Sternocleidomastoid (tissue), 1 donor: ENCODE measurements around the gene NCAM1.

DNA sequence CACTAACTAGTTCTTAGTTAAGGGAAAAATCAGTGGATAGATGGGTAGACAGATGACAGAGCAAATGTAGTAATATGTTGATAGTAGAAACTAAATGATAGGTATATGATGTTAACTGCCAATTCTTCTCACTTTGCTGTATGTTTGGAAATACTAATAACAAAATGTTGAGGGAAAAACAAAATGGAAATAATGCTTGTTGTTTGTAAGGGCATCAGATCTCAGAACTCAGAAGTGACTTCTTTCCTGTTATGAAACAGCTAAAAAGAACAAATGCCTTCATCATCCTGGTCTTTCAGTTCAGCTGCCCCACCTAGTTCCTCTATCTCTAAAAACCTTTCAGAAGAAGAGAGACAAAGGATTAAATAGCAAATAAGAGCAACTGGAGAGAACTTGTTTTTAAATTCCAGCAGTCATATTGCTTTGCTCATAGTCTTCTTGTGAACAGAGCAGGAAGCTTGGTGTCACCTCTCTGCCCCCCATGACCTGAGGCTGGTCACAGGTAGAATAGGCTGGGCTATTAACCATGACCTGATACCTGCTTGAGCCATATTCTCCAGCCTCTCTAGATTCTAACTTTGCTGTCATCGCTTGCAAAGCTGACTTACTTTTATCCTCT lies 345.3 kb upstream of the NCAM1 start:
- PRO-cap: no peak

- PRO-cap: no peak
Measured at GRCh38 chr11:112834088-112835013, 126.9 kb upstream of the NCAM1 start.

- PRO-cap: no peak
Measured at GRCh38 chr11:112960974-112962132, at the start of gene NCAM1. TSS of gene NCAM1 (plus strand) at chr11:112961420.

- PRO-cap: no peak
Measured at GRCh38 chr11:113056801-113057534, 95.7 kb downstream of the NCAM1 start.

DNA sequence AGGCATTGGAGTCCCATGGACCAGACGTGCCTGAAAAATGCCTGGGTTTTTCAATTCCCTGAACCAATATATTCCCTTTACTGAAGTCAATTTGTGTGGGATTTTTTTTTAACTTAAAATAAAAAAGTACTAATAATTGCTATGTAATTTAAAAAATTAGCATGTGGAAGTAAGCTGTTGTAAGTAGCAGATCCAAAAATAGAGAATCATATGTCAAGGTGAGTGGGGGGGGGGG lies 24.1 kb upstream of the TTC12 start:
- PRO-cap: no peak

GRCh38 chr11:113399314-113399778 lies 11.8 kb downstream of the ANKK1 start:
- PRO-cap: no peak

- PRO-cap: no peak
Measured at GRCh38 chr11:113475509-113475905, 309 bp upstream of the DRD2 start.

- PRO-cap: no peak
Measured at GRCh38 chr11:113977622-113978304, 2.9 kb downstream of the HTR3A start.

DNA sequence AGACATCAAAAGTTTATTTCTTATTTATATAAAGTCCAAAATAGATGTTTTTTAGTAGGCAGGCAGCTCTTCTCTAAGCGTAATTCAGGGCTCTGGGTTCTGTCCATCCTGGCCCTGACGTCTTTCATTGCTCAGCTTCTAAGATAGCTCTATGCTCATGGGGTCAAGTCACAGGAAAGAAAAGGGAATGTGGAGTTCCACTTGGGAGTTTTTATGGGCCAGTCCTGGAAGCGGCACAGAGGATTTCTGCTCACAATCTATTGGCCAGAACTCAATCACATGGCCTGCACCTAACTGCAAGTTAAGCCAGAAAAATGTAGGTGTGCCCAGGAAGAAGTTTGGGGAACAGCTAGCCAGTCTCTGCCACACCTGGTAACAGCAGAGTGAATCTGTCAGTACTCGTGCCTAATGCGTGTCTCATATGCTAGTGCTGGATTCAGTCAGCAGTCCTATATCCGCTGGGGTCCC lies 7.3 kb upstream of the ZBTB16 start:
- PRO-cap: no peak

GRCh38 chr11:114063058-114063747 lies 3.7 kb downstream of the ZBTB16 start:
- PRO-cap: no peak

DNA sequence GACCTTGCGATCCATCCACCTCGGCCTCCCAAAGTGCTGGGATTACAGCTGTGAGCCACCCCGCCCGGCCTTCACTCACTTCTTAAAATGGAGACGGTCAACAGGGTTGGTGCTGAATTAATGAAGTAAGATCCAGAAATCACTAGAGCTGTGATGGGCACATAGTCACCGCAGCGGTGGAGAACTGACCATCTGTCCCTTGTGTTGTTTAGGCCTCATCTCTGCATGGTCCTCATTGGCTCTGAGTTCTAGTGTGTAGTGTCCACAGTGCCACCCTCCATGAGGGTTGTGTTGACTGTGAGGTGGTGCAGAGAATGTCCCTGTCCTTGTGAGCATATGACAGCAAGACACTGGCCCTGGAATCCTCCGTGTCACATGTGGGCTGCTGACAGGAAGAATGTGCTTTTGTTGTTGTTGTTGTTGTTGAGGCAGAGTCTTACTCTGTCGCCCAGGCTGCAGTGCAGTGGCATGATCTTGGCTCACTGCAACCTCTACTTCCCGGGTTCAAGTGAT lies 7.5 kb downstream of the ZBTB16 start:
- PRO-cap: no peak

DNA sequence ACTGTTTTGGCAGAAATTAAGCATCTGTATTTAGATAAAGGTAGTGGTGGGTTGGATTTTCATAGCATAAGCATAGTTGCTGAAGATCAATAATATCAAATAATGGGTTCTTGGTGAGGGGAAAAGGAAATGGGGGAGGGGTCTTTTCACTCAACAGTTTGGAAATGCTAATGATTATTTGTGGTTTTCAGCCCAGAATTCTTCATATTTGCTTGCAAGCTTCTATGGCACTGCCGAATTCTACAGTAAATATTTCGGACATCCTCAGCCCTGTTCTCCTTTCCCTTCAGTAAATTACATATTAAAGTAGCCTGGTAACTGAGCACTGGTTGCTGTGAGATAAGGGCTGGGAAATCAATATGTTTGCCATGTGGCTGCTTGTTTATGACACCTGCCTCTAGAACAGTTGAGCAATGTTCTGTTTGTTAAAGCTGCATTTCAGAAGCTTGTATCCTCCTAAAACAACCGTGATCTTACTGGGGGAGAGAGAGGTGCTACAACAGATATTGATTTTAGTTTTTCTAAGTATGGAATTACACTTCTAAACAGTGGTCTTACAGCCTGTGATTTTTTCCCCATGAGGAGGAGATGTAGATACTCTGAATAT lies 39.3 kb downstream of the ZBTB16 start:
- PRO-cap: no peak

- PRO-cap: no peak
Measured at GRCh38 chr11:114111386-114112245, 52.1 kb downstream of the ZBTB16 start.

- PRO-cap: no peak
Measured at GRCh38 chr11:114147108-114147935, 87.8 kb downstream of the ZBTB16 start.

DNA sequence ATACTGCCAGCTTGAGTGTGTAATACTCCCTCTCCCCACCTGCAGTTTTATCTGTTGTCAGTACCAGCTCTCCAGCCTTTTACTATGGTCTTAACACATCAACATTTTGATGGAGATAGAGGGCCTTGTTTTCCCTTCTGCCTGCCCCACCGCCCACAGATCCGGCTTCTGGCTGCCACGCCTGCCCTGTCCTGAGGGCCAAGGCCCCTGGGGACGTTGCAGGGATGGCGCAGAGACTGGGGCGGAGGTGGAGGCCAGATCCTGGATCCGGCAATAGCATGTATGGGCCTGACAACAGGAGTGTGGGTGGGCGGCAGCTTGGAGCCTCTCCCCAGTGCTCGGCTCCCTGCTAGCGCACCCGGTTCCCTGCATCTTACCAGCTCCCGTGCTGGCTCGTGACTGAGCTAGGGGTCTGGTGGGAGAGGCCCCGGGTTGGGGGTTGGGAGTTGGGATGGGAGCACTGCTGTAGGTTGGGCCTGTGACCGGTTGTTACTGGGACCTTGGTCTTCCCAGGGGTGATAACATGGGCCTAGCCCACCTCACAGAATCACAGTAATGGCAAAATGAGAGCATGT lies 95.6 kb downstream of the ZBTB16 start:
- PRO-cap: no peak

DNA sequence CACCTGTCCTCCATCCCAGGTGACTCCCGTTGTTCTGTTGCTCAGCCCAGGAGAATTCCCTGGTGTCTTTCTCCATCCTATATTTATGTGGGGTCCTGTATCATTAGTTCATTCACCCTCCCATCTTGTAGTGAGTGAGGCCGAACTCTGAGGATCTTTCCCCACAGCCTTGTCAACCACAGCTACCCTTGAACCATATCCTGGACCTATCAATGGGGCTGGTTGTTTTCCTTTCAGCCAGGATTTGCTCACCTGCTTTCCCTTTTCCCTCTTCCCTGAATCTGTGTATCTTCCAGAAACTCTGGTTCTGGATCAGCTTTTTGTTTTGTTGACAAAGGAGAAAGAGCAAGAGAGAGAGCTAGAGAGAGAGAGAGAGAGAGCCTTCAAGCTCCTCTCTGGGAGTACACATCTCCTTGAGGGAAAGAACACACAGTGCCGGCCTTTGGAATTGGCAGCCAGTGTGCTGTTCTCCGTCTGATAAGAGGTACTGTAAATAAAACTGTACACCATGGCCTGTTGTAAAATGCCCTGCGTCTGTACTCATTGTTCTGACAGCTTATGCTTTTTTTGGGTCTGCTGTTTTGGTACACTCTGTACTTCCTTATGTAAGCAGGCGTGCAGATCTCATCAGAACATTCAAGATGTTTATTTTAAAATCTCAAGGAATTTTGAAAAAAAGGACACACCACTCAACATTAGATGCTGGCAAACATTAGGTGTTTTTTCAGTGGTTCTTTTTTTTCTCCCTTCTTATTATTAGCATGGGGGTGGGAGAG lies 117.1 kb upstream of the NNMT start:
- PRO-cap: no peak

GRCh38 chr11:114196011-114196865 lies 100.0 kb upstream of the NNMT start:
- PRO-cap: no peak

DNA sequence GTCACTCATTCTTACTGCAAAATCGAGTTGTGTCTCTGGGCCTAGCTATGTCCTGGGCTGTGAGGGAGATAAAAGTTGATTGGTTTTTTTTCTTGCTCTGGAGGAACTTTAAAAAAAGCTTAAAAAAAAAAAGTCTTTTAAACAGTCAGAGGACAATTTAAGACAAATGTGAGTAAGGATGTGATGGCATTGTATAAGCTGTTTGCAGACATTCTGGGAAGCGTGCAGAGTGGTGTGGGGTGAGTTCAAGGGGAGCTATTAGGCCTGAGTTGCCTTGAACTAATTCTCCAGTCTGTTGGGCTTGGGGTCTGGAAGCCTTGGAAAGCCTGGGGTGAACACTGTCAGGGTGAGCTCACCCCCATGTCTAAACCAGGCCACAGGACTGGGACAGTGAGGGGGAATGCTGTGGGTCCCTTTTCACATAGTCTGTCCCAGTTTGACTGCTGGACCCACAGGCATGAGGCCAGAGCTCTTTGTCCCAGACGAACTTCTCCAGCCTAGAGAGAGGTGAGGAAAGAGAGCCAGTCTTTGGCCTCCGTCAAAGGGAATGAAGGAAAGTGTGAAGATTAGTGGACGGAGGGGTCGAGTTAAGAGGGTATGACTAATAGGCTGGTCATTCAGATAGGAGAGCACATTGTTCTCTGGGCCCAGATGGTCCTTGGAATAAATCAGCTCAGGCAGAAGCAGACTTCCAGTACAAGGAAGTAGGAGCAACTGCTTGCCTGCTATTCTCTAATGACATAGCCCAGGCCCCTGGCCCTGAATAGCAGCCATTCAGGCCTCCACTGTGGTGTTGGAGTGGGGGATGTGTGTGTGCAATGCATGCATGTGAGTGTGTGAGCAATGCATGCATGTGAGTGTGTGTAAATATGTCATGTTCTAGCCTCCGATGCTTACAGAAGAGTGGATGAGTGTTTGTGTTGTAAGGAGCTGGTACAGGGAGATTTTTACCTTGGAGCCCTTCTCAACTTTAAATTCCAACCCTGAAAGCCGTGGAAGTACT lies 76.4 kb upstream of the NNMT start:
- PRO-cap: unidirectional peak, minus-strand start at position 549 of the sequence; bidirectional peak, plus-strand start at position 694 of the sequence, minus-strand start at position 549 of the sequence

DNA sequence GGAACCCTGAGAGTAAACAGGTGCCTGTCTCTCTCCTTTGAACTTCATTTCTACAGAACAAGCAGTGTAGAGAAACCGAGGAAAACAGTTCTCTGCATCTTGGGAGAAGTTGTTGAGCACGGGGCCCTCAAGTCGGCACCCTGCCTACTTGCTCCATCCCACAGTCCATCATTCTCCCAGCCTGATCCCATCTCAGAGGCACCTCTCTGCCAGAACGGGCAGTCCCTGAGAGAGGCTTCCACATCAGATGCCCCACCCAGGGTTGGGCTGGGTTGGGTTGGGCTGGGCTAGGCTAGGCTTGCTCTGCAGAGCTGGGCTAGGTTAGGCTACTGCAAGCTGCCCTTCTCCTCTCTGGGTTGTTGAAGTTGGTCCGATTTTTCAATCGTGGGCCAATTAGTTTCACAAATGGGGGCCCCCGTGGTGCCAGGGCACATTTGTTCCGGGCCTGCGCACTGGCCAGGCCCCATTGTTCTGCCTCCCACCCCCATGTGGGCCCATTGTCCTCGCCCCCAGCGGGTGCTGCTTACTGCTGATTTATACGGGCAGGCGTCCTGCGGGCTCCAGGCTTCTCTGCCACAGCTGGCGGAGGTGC lies 63.8 kb upstream of the NNMT start:
- PRO-cap: no peak

- PRO-cap: no peak
Measured at GRCh38 chr11:114239275-114239972, 56.8 kb upstream of the NNMT start.